ENCODE data around the genes TAS2R8 and GPRC5A.

DNA sequence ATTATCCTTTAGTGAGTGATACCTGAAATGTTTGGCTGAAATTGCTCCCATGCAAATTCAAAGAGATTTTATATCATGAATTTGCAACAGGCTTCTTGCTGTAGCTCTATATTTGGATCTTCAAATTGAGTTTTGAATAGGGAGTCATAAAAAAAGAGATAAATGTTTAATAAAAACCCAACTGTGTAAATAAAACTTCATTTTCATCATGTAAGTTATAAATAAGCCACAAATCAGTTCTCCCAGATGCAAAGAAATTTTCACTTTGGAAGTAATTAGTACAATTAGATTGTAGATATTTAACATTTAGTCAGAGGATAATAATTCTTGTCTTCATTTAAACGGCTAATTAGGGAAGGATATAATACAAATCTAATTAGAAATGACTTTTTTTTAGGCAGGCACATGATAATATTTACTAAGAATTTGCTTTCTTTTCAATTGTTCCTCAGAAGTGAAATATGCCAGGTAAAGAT, at the start of gene TAS2R8:
Gene TAS2R8 (minus strand): TSS at position 56 of the 476 bp plus-strand sequence.
- RRBS: no CpG with 5 or more reads among the region's 1 CpG
CAGE:
- cytosol, long polyA plus RNA: no peak
- long polyA plus RNA: no peak
- nucleus, long polyA plus RNA: no peak

DNA sequence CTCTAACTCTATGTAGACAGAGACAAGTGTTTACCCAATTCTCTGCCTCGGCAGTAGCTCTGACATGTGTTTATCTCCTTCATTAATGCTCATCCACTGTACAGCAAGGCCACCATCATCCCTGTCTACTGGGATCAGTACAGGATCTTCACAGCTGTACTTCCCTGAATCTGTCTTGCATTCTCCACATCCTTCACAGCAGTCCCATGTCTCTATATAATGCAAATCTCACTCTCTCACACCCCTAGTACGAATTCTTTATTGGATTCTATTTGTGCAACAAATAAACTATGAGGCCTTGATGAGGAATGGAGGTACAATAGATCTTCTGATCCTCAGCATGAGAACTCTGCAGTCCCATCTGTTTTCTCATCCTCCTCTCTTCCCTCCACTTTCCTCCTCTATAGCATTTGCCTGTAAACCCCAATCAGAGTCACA, 344 bp downstream of the PRH1 start:
- RRBS: no CpG with 5 or more reads among the region's 2 CpGs
CAGE:
- cytosol, long polyA plus RNA: no peak
- long polyA plus RNA: no peak
- nucleus, long polyA plus RNA: no peak

GRCh38 chr12:11164123-11164467, 6.9 kb upstream of the SMIM10L1 start:
- RRBS: no CpG with 5 or more reads among the region's 1 CpG
CAGE:
- cytosol, long polyA plus RNA: no peak
- long polyA plus RNA: no peak
- nucleus, long polyA plus RNA: no peak

DNA sequence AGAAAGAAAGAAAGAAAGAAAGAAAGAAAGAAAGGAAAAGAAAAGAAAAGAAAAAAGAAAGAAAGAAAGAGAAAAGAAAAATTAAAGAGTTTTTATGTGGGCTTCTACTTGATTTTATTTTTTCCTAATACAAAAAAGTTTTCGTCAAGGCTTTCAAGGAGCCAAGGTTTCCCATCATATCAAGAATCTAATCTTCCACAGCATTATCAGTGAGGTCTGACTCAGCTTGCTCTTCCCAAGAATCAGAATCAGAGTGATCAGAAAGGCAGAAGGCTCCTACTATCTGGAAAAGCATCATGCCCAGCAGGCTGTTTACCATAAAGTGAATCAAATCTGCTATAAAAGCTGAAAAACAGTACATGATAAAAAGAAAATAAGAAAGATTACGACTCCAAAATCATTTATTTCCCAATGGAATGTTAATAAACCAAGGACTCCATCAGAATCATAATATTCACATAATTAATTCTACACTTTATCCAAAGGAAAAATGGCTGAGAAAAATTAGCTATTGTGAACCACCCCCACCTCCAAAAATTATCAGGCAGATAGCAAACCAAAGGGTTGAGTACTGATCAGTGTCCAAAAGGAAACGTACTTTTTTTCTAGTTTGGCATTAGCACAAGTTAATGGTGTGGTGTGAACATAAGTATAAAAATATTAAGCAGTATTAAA, 2.5 kb upstream of the SMIM10L1 start:
- RRBS: no CpG with 5 or more reads among the region's 3 CpGs
CAGE:
- cytosol, long polyA plus RNA: no peak
- long polyA plus RNA: start-site peak on the minus strand centred at position 343 of the sequence, 376 bp wide, 38 and 43 reads in 2 replicates
- nucleus, long polyA plus RNA: start-site peak on the minus strand centred at position 509 of the sequence, 43 bp wide, 81 reads

GRCh38 chr12:11545144-11546145, 104.0 kb upstream of the ETV6 start:
- RRBS: no CpG with 5 or more reads among the region's 8 CpGs
CAGE:
- cytosol, long polyA plus RNA: no peak
- long polyA plus RNA: no peak
- nucleus, long polyA plus RNA: no peak

GRCh38 chr12:11609173-11609744, 40.2 kb upstream of the ETV6 start:
- RRBS: no CpG with 5 or more reads among the region's 5 CpGs
CAGE:
- cytosol, long polyA plus RNA: no peak
- long polyA plus RNA: start-site peak on the plus strand at chr12:11609267-11609339, 47 and 23 reads in 2 replicates
- nucleus, long polyA plus RNA: start-site peak on the plus strand at chr12:11609265-11609326, 120 reads

- RRBS: no CpG with 5 or more reads among the region's 9 CpGs
CAGE:
- cytosol, long polyA plus RNA: no peak
- long polyA plus RNA: no peak
- nucleus, long polyA plus RNA: no peak
Measured at GRCh38 chr12:11718665-11719637, 69.5 kb downstream of the ETV6 start.

- RRBS: no CpG with 5 or more reads among the region's 3 CpGs
CAGE:
- cytosol, long polyA plus RNA: no peak
- long polyA plus RNA: no peak
- nucleus, long polyA plus RNA: no peak
Measured at GRCh38 chr12:11779251-11779582, 129.7 kb downstream of the ETV6 start.

GRCh38 chr12:12384485-12385599, 28.0 kb downstream of the BORCS5 start:
- RRBS: no CpG with 5 or more reads among the region's 10 CpGs
CAGE:
- cytosol, long polyA plus RNA: no peak
- long polyA plus RNA: no peak
- nucleus, long polyA plus RNA: no peak

DNA sequence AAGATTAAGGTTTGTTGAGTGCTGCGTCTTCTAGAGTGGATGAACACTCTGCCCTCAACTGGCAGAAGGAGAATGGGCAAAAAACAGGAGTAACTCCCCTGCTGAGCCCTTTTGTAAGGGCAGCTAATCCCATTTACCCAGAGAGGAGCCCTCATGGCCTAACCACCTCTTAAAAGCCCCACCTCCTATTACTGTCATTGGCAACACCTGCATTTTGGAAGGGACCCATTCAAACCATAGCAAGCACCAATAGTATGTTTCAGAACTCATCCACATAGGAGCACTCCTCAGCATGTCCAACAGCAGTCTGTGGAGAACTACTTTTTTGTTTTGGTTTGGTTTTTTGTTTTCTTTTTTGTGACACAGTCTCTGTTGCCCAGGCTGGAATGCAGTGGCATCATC, 47.5 kb downstream of the BORCS5 start:
- RRBS: no CpG with 5 or more reads among the region's 1 CpG
CAGE:
- cytosol, long polyA plus RNA: no peak
- long polyA plus RNA: no peak
- nucleus, long polyA plus RNA: no peak

GRCh38 chr12:12456449-12457152, 99.7 kb downstream of the BORCS5 start:
- RRBS: no CpG with 5 or more reads among the region's 8 CpGs
CAGE:
- cytosol, long polyA plus RNA: no peak
- long polyA plus RNA: no peak
- nucleus, long polyA plus RNA: no peak

- RRBS: no CpG with 5 or more reads among the region's 4 CpGs
CAGE:
- cytosol, long polyA plus RNA: no peak
- long polyA plus RNA: no peak
- nucleus, long polyA plus RNA: no peak
Measured at GRCh38 chr12:12481436-12482127, 81.1 kb downstream of the DUSP16 start.

GRCh38 chr12:12492405-12492817, 70.3 kb downstream of the DUSP16 start:
- RRBS: no CpG with 5 or more reads among the region's 6 CpGs
CAGE:
- cytosol, long polyA plus RNA: no peak
- long polyA plus RNA: no peak
- nucleus, long polyA plus RNA: start-site peak on the minus strand at chr12:12492691-12492743, 20 reads

- RRBS: no CpG with 5 or more reads among the region's 3 CpGs
CAGE:
- cytosol, long polyA plus RNA: no peak
- long polyA plus RNA: no peak
- nucleus, long polyA plus RNA: no peak
Measured at GRCh38 chr12:12538548-12538971, 24.1 kb downstream of the DUSP16 start.

DNA sequence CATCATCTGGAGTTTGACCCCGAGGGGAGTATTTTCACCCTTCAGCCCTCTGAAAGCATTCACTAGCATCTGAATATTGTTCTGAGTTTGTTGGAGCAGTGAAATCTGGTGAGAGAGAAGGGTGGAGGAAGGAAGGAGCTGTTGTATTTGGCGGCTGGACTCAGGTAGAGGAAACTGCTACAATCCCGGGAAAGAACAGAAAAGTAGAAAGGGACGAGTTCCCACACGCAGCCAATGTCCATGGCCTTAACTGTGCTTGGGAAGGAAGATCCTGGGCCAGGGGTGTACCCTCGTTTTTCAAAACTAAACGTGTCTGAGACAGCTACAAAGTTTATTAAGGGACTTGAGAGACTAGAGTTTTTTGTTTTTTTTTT, 931 bp upstream of the CDKN1B start:
- RRBS: no CpG with 5 or more reads among the region's 7 CpGs
CAGE:
- cytosol, long polyA plus RNA: no peak
- long polyA plus RNA: no peak
- nucleus, long polyA plus RNA: no peak

DNA sequence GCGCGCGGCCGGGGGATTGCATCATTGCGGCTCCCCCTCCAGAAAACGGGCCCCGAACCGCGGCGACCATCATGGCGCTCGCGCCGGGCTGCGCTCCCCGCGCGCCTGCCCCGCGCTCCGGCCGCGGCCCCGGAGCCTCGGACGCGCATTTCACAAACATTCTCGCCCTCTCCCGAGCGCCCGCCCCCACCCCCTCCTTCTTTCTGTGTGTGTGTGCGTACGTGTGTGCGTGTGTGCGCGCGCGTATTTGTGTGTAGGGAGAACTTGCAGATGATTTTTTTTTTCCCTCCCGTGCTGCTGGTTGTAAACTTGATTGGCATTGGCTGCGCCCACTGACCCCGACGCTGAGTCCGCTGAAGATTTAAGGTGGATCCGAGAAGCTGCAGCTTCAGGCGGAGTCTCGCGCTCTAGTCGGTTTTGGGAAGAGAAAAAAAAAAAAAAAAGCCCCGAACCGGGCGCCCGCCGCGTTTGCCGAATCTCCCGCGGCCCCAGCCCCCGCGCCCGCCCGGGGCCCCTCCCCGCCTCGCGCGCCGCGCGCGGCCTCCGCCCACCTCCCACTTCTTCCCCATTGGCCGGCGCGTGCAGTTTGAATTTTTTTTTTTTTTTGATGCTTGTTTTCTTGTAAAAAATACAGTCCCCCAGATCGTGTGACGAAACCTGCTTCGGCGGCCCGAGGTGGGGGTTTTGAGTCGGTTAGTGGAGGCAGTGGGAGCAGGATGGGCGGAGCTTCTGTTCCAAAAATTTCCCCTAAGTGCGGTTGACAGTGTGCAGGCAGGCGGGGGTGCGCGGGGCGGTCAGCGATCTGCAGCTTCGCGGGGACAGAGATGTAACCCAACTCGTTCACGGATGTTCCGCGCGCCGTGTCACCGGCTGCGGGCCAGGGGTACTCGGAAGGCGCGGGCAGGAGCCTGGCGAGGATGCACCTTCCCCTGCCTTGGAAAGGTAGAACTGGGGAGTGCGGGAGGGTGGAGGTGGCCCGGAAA, 8.3 kb downstream of the CDKN1B start:
- RRBS: under 1% methylated on average over 37 of the region's 102 CpGs
CAGE:
- cytosol, long polyA plus RNA: no peak
- long polyA plus RNA: no peak
- nucleus, long polyA plus RNA: start-site peak on the minus strand centred at position 482 of the sequence, 18 bp wide, 5 reads; start-site peak on the plus strand centred at position 730 of the sequence, 199 bp wide, 35 reads

DNA sequence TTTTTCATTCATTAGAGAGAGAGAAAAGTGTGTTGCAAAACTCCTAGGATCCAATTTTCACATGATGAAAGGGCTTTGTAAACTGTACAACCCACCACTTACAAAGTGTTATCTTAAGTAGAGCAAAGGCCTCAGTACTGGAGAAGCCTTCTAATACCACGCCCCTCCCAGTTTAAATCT, 857 bp downstream of the APOLD1 start:
- RRBS: no CpG with 5 or more reads among the region's 1 CpG
CAGE:
- cytosol, long polyA plus RNA: no peak
- long polyA plus RNA: no peak
- nucleus, long polyA plus RNA: no peak

GRCh38 chr12:12891061-12891862, at the start of gene GPRC5A:
TSS of gene GPRC5A (plus strand) at chr12:12891562.
- RRBS: 2% methylated on average over 17 of the region's 49 CpGs
CAGE:
- cytosol, long polyA plus RNA: no peak
- long polyA plus RNA: no peak
- nucleus, long polyA plus RNA: no peak

DNA sequence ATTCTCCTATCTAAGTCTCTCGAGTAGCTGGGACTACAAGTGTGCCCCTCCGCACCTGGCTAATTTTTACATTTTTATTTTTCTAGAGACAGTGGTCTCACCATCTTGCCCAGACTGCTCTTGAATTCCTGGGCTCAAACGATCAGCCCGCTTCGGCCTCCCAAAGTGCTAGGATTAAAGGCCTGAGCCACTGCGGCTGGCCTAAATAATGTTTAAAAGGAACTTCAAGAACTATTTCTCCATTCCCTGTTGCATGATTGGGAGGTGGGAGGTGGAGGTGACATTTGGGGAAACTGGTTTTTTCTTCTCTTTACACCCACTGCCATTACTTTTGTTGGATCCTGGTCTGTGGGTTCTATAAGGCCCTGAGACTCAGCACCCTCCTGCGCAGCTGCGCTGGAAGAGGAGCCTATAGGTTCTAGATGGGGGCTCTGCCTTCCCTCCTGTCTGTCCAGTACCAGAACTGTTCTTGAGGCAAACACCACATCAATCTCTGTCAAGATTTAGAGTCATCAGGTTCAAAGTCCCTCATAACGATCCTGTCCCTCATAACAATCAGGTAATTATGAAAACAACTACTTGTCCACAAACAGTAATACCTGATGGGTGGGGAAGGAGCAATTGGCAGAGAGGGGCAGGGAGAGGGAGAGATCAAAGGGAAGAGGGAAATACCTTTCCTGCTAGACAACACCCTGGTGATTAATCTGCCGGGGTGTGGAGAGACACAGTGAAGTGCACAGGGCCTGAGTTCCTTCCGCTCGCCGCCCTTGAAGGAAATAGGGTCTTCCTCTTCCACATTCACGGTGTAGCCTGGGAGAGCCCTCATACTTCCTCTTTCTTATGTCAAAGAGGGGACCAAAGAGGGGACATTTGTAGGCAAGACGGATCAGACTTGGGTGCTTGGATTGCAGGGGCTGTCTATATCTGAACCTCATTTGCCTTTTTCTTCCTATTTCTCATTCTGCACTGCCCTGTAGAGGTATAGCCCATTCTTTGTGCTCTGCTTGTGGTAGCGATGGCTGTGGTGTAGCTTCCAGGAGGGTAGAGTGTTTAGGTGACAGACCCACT, 12.4 kb downstream of the GPRC5A start:
- RRBS: no CpG with 5 or more reads among the region's 16 CpGs
CAGE:
- cytosol, long polyA plus RNA: no peak
- long polyA plus RNA: no peak
- nucleus, long polyA plus RNA: no peak

DNA sequence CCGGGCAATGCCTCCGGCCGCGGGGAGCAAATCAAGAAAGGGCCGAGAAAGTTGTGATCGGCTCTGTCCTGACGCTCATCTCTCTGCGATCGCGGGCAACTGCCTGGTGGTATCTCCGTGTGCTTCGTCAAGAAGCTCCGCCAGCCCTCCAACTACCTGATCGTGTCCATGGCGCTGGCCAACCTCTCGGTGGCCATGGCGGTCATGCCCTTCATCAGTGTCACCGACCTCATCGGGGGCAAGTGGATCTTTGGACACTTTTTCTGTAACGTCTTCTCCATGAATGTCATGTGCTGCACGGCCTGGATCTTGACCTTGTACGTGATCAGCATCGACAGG, 1.6 kb upstream of the HEBP1 start:
- RRBS: no CpG with 5 or more reads among the region's 23 CpGs
CAGE:
- cytosol, long polyA plus RNA: no peak
- long polyA plus RNA: no peak
- nucleus, long polyA plus RNA: no peak

Data from H1 (cell line).